Mesangial cell (primary cell): Measurements from ENCODE around the gene PCBD1.

GRCh38 chr10:70409553-70410214, 5.7 kb downstream of the EIF4EBP2 start:
- RAMPAGE, long total RNA, result no peak

- RAMPAGE, long total RNA, result no peak
Measured at GRCh38 chr10:70432787-70433241, 8.7 kb downstream of the NODAL start.

DNA sequence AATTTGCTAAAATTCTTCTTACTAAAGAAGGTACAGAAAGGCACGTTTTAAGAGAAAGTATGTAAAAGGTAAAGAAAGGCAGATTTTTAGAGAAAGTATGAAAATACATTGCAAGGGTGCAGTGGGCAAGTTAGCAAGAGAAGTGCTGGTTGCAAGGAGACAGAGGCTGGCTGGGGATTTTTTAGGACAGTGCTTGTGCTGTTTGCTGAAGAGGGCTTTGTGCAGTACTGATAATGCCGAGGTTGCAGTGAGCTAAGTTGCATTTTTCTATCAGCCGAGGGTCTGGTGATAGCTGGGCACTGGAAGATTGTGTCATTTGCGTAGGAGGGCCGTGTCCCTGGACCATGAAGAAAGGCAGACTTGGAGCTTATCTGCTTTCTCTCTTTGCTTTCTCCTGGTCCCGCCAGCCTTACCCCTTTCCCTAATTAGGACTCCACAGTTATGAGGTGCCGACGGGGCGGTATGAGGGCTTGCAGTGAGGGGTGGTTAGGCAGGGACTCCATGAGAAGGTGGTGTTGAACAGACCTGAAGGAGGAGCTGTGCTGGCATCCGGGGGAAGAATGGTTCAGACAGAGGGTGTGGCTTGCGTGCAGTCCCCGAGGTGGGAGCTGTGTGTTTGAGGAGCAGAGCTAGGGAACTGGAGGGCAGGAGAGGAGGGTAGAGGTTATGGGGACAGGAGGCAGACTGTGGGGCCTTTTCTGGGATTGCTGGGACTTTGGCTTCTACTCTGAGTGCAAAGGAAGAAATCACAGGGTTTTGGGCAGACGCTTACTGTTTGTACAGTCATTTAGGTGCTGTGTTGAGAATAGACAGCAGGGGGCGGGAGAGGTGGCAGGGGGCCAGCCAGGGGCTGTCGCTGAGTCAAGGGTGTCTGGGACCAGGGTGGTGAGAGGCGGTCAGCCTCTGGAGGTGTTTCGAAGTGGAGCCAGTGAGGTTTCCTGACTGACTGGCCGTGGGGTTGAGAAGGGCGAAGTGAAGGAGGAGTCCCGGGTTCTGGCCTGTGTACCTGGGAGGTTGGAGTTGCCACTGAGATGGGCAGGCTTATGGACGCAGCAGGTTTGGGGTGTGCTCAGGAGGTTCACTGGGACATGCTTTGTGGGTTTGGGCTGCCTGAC, 43.5 kb downstream of the PRF1 start:
- RAMPAGE, long total RNA, result no peak

GRCh38 chr10:70779925-70780392, 5.2 kb downstream of the TBATA start:
- RAMPAGE, long total RNA, result no peak

GRCh38 chr10:70887786-70888846, at the start of gene PCBD1:
TSS of gene PCBD1 (minus strand) at chr10:70888565.
- RAMPAGE, long total RNA, result start-site peak on the minus strand at chr10:70888538-70888595, 2,005 reads

DNA sequence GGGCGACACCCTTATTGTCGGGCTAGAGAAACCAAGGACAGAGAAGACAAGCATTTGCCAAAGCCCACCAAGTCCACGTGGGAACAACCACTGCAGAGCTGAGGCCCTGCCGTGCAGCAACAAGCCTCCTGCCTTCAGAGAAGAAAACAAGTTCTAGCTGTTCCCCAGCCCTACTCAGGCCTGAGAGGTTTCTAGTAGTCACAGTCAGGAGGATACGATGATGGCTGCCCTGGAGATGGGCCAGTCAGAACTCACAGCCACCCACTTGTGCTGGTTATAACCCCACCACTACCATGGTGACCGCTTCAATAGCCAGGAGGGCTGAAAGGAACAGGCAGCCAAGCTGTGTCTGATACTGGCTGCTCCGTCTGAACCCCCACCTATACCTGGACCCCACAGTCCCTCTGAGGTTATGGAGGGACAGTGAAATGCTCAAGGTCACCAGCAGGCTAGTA, 125.7 kb upstream of the PCBD1 start:
- RAMPAGE, long total RNA, result no peak

DNA sequence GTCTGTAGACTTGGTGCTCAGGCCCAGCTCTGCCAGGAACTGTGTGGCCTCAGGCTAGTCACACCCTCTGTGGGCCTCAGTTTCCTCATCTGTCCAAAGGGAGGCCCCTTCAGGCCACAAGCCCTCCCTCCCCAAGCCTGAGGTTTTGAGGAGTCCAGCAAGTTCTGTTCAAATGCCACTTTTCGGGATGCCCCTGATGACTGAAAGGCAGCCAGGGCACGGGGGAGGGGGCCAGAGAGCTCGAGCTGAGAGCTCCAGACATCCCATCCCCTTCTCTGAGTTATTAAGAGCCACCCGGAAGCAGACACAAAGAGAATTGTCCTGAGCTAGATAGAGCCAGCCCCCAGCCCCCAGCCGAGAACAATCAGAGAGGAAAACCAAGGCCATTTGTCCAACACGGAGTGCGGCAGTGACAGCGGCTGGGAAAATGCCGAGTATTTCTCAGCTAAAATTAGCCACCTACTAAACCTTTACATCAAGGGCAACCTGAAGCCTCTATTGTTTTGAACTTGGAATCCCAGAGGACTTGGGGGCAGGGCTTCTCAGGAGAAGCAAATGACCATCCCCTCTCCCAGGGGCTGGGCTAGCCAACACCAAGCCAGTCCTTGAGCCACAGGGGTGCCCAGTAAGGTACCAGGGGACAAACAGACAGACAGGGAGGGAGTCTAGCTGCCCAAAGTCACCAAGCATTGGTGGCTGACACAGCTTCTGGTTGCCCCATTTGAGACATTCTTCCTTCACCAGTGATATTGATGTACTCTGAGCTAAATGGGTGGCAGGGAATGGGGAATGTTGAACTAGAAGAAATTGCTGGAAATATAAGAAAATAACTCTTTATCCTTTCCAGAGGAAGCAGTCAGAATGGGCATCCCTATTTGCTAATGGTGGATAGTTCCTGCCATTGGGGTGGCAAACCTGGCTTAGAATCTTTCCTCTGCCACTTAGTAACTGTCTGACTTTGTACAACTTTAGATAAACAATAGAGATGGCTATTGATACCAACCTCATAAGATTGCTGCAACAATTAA, 51.2 kb downstream of the UNC5B start:
- RAMPAGE, long total RNA, result no peak

- RAMPAGE, long total RNA, result no peak
Measured at GRCh38 chr10:71279708-71280197, 39.3 kb upstream of the SLC29A3 start.

DNA sequence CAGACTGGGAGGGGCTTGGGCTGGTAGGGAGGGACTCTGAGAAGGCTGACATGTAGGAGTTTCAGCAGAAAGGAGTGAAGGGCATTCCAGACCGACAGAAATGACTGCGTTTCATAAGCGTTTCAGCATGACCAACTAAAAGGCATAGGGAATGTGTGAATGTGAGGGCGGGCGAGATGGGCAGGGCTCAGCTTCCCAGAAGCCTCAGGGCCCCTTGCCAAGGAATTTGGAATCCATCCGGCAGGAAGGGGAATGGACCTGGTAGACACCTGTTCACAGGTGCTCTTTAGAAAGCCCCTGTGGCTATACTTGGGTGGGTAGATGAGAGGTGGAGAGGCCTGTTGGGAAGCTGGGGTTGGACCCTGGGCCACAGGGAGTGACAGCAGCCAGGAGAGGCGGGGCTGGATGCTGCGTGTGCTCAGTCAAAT, 24.9 kb upstream of the SLC29A3 start:
- RAMPAGE, long total RNA, result no peak

GRCh38 chr10:71300108-71300585, 18.9 kb upstream of the SLC29A3 start:
- RAMPAGE, long total RNA, result no peak

DNA sequence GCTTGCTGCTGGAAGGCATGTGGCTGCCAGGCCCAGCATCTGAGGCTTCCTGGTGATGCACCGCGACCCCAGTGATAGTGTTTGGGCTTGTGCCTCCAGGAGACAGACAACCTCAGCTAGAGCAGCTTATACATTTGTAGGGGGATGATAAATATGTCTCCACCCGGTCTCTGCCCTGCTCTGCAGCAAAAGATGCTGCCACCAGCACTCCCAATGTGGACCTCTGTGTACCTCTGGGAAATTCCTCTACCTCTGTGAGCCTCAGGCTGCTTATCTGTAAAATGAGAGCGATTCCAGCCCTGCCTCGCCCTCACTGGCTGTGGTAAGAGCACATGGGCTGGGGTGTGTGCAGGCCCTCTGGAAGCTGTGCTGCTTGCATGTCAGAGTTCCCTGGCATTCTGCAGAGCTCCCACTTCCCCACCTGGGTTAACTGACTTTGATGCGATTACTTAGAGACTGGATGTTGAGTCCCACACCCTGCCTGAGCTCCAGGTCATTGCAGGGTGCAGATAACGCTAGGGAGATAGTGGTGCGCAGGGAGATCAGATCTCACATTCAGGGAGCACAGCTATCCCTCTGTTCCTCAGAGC, 19.9 kb downstream of the SLC29A3 start:
- RAMPAGE, long total RNA, result no peak

GRCh38 chr10:71397070-71397315, 273 bp downstream of the CDH23 start:
- RAMPAGE, long total RNA, result no peak

- RAMPAGE, long total RNA, result no peak
Measured at GRCh38 chr10:71623347-71624023, 96.1 kb downstream of the C10orf105 start.

GRCh38 chr10:71679458-71680162, 40.0 kb downstream of the C10orf105 start:
- RAMPAGE, long total RNA, result no peak

DNA sequence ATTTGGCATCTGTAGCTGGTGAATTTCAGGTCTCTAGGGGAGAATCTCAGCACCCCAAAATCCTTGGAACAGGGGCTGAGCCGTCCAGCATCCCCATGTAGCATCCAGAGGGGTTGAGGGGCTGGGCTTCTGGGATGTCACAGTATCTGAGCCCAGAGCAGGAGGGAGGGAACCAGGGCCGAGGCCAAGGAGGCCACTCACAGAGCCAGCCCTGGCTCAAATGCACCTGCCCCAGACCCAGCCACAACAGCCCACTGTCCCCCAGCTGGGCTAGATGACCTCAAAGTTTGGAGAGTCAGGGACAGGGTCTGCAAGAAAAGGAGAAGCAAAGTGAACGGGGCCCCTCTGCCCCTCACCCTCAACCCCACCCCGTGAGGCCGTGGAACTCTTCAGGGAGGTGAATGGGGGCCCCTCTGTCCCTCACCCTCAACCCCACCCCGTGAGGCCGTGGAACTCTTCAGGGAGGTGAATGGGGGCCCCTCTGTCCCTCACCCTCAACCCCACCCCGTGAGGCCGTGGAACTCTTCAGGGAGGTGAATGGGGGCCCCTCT, 22.3 kb downstream of the VSIR start:
- RAMPAGE, long total RNA, result no peak

DNA sequence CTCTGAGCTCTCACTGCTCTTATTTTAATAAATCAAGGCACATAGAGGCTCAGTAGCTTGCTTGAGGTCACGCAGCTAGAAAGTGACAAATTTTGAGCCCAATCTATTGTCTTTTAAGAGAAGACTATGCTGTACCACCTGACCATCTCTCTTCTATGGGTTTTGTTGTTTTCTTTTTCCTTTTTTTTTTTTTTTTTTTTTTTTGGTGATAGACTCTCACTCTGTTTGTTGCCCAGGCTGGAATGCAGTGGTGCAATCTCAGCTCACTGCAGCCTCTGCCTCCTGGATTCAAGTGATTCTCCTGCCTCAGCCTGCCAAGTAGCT, 35.6 kb upstream of the VSIR start:
- RAMPAGE, long total RNA, result no peak

DNA sequence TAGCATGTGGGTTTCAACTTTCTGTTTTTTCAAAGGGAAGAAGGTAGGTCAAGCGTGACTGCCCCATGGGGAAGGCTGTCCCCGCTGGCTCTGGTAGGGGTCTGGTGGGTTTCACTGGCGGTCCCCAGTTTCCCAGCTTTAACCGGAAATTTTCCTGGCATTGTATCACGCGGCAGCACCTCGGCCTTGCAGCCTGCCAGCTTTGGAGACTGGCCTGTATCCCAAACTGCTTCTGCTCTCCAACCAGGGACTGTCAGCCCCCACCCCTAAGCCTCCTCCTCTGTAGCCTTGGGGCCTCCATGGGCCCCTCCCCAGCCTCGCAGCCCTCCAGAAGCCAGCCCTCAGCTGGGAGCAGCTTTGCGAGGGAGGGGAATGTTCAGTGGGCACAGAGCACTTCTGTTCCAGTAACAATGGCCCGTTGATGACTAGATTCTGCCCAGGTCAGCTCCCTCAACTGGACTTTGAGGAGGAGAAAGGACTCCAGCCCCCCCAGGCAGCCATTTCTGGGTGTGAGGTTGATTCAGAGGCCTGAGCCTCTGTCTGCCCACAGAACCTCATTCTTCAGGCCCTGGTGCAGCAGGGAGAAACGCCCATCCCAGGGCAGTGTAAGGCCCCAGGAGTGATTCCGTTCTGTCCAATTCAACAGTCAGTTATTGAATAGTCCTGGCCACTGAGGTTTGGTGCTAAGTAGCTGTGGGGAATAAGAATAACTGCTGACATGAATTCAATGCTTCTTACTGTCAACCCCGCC, 17.0 kb downstream of the CHST3 start:
- RAMPAGE, long total RNA, result no peak

DNA sequence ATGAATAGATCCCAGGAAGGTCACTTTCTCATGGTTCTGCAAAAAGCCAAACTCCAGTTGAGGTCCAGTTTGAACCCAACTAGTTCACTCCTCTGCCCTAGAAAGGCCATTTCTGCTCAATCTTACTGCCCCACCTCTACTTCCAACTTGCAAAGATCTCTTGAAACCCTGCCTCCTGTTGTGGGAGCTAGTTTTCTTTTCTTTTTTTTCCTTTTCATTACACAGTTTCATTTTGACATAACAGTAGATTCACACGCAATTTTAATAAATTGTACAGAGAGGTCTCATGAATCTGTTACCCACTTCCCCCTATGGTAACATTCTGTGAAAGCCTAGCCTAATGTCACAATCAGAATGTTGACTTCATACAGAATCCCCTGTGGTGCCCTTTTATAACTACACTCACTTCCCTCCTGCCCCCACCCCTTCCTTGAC, 21.3 kb downstream of the CHST3 start:
- RAMPAGE, long total RNA, result no peak

GRCh38 chr10:71985899-71986416, 21.8 kb downstream of the CHST3 start:
- RAMPAGE, long total RNA, result no peak

DNA sequence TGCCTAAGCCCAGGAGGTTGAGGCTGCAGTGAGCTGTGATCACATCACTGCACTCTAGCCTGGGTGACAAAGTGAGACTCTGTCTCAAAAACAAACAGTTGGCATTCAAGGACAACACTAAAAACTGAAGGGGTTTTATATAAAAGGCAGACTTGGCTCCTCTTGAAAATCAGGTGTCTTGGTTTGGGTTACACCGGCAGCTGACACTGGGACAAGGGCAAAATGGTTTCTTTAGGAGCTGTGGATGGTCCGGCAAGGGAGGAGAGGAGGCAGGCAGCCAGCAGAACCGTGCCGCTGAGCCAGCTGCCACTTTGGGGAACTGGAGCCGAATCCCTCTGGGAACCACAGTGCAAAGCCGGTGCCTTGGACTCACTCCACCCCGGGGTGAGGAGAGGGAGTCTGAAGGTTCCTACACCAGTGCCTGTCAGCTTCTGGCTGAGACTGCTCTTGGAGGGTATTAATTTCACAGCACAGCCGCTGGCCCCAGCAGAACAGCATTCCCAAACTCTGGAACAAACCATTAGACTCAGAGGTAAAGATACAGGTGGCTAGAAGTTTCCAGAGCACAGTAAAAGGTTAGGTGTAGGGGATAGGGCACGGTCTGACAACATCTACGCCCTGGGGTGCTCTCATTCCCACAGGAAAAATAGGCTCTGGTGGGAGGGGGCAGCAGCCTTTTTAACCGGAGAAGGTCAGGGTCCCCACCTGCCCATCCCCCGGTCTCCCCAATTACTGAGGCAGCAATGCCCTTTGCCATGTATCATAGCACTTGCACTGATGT, 52.8 kb downstream of the CHST3 start:
- RAMPAGE, long total RNA, result no peak